Gastrocnemius medialis (tissue), 3 donors: ENCODE data around the genes THBS1, INAFM2, CCDC32 and PPP1R14D.

DNA sequence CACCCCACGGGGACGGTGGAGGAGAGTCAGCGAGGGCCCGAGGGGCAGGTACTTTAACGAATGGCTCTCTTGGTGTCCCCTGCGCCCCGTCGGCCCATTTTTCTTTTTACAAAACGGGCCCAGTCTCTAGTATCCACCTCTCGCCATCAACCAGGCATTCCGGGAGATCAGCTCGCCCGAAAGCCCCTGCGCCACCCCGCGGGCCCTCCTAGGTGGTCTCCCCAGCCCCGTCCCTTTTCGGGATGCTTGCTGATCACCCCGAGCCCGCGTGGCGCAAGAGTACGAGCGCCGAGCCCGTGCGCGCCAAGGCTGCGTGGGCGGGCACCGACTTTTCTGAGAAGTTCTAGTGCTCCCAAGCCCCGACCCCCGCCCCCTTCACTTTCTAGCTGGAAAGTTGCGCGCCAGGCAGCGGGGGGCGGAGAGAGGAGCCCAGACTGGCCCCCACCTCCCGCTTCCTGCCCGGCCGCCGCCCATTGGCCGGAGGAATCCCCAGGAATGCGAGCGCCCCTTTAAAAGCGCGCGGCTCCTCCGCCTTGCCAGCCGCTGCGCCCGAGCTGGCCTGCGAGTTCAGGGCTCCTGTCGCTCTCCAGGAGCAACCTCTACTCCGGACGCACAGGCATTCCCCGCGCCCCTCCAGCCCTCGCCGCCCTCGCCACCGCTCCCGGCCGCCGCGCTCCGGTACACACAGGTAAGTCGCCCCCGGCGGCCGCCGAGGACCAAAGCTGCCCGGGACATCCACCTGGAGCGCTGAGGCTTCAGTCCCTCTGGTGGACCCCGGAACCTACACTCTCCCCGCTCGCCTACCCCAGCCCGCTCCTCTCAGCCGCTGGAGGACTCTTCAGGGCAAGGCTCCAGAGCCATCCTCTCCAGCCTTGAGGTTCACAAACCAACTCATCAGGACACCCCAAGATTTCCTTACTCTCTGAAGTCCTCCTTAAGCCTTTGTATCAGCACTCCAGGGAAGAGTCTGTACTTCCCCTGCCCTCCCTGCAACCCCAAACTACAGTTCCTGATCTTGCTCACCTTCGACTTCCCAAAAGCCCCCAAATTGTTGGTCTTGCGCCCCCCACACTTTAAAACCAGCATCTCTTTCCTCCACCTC lies at the start of gene THBS1:
Gene THBS1 (plus strand): TSS at position 539 of the 1,102 bp plus-strand sequence.
- PRO-cap = bidirectional peak, plus-strand start at position 544 of the sequence, minus-strand start at position 345 of the sequence
- RAMPAGE, long total RNA, 3 experiments = start-site peak on the plus strand in 3 of 3 experiments, centred at positions 463 to 657 of the sequence, 5 to 69 reads per replicate

DNA sequence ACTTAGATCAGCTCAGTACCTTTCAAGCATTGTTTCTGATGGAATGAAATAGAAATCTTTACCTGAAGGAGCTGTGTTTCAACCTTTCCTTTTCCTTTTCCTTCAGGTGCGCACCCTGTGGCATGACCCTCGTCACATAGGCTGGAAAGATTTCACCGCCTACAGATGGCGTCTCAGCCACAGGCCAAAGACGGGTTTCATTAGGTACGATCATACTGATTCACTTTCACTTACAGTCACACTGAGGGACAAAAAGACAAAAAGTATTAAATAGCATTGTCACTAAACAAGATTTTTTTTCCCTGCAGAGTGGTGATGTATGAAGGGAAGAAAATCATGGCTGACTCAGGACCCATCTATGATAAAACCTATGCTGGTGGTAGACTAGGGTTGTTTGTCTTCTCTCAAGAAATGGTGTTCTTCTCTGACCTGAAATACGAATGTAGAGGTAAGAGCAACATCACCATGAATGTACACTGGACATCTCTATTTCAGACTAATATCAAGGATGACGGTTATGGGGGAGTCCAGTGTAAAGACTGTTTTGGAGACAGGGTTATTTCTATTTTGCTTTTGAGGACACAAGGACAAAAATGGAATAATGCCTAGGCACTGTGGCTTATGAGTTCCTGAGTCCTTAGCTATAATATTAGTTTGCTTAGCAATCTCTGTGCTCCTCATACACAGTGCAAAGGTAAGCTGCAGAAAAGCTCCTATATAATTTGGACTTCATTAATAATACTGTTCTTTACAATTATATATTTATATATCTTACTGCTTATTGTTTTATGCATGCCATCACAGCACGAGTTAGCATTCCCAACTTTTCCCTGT lies 13.3 kb downstream of the THBS1 start:
- PRO-cap = no peak
- RAMPAGE, long total RNA, 3 experiments = no peak in any of the 3 experiments

GRCh38 chr15:39594827-39595285 lies 14.0 kb downstream of the THBS1 start:
- PRO-cap = no peak
- RAMPAGE, long total RNA, 3 experiments = no peak in any of the 3 experiments

DNA sequence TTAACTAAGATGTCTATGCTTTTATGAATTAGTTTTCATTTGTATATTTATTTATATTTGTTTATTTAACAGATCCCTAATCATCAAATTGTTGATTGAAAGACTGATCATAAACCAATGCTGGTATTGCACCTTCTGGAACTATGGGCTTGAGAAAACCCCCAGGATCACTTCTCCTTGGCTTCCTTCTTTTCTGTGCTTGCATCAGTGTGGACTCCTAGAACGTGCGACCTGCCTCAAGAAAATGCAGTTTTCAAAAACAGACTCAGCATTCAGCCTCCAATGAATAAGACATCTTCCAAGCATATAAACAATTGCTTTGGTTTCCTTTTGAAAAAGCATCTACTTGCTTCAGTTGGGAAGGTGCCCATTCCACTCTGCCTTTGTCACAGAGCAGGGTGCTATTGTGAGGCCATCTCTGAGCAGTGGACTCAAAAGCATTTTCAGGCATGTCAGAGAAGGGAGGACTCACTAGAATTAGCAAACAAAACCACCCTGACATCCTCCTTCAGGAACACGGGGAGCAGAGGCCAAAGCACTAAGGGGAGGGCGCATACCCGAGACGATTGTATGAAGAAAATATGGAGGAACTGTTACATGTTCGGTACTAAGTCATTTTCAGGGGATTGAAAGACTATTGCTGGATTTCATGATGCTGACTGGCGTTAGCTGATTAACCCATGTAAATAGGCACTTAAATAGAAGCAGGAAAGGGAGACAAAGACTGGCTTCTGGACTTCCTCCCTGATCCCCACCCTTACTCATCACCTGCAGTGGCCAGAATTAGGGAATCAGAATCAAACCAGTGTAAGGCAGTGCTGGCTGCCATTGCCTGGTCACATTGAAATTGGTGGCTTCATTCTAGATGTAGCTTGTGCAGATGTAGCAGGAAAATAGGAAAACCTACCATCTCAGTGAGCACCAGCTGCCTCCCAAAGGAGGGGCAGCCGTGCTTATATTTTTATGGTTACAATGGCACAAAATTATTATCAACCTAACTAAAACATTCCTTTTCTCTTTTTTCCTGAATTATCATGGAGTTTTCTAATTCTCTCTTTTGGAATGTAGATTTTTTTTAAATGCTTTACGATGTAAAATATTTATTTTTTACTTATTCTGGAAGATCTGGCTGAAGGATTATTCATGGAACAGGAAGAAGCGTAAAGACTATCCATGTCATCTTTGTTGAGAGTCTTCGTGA lies 14.8 kb downstream of the THBS1 start:
- PRO-cap = no peak
- RAMPAGE, long total RNA, 3 experiments = no peak in any of the 3 experiments

GRCh38 chr15:39629820-39630454 lies 49.1 kb downstream of the THBS1 start:
- PRO-cap = no peak
- RAMPAGE, long total RNA, 3 experiments = no peak in any of the 3 experiments

GRCh38 chr15:39735418-39735753 lies 47.3 kb downstream of the FSIP1 start:
- PRO-cap = no peak
- RAMPAGE, long total RNA, 3 experiments = no peak in any of the 3 experiments

- PRO-cap = no peak
- RAMPAGE, long total RNA, 3 experiments = no peak in any of the 3 experiments
These were observed 2.6 kb upstream of the GPR176 start for GRCh38 chr15:39922401-39923252.

- PRO-cap = no peak
- RAMPAGE, long total RNA, 3 experiments = no peak in any of the 3 experiments
These were observed 14.1 kb upstream of the SRP14 start for GRCh38 chr15:40053112-40053433.

DNA sequence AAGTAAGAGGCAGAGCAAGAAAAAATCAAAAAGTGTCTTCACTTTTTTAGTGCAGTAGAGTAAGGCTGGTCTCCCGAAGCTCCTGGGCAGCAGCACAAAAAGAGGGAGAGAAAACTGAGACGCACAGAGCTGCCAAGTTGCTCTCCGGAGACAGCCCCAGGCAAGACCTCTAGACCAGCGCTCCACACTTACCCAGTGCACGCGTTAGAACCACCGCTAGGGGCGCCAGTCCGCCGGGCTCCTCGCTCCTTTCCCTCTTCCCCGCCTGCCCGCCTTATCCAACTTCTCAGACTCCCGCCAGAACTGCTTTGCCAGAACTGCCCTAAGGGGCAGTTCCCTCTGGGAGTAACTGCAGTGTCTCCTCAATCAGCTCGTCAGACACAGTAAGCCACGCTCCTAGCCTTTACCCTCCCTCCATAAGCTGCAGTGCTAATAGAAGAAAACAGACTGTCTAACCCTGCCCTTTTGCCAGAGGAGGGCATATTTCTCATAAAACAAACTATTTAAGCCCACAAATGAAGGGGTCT lies 3.9 kb downstream of the BMF start:
- PRO-cap = unidirectional peak, plus-strand start at position 314 of the sequence
- RAMPAGE, long total RNA, 3 experiments = no peak in any of the 3 experiments

GRCh38 chr15:40105274-40105936 lies 3.3 kb downstream of the BMF start:
- PRO-cap = no peak
- RAMPAGE, long total RNA, 3 experiments = no peak in any of the 3 experiments

DNA sequence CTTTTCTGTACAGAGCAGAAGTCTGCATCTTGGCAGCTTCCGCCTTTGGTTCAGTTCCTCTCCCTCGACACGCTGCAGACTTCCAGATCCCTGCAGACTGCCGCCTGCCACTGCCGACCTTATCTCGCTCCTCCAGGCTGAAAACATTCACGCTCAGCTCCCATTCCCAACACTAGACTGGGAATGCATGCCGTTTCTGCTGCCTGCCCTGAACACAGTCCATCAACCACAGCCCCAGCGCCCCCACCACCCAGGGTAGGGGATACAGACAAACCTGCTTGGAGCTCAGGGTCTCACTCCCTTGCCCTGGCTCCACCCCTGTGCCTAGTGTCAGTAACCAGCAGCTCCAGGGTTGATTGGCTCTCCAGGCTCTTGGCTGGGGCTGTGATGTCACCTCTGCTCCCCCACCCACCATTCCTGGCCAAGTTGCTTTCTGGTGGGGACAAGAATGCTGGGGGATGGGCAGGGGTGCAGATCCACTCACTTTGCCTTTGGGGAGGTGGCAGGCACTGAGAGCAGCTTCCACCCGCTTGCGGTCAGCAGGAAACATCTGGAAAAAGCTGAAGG lies 6.2 kb downstream of the PLCB2 start:
- PRO-cap = no peak
- RAMPAGE, long total RNA, 3 experiments = no peak in any of the 3 experiments

DNA sequence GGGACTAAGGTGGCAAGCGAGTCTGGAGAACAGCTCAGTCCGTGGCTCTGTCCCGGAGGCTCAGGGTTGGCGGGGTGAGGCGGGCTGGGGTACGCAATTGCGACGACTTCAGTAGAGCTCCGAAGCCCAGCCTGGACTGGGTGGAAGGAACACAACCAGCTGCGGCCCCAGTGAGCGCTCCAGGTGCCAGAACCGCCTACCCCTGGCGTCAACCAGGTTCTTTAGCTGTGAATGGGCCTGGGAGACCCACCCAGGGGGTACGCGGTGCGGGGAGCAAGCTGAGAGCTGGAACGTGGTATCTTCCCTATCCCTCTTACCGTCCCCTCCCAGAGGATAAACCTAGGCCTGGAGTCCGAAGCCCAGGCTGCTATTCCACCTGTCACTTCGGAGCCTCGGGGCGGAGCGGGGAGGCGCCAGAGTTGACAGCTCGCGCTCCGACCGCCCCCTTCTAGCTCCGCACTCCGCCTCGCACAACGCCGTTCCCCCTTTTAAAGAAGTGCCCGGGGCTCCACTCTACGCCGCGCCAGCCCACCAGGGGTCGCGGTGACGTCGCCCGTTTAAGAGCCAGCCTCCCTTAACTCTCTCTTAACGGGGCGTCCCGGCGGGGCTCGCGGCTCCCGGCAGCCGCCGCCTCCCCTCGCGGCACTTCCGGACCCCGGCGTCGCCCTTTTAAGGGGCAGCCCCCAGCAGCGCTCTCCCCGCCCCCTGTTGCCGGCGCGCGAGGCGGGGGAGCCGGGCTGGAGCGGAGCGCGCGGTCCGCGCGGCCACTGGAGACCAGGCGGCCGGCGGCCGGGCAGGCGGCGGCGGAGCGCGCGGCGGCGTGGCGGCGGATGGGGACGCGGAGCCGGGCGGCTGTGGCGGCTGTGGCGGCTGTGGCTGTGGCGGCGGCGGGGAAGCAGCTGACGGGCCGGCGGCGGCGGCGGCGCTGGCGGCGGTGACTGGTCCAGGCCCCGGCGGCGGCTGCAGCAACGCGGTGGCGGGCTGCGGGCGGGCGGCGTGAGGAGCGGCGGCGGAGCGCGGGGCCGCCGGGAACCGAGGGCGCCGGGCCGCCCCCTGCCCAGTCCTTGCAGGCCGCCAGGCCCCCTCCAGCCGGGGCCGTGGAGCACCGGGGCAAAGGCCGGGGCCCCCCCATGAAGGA lies at the start of gene INAFM2:
Gene INAFM2 (plus strand): TSS at position 767 of the 1,138 bp plus-strand sequence.
- PRO-cap = bidirectional peak, plus-strand start at position 588 of the sequence, minus-strand start at position 394 of the sequence; bidirectional peak, plus-strand start at position 747 of the sequence, minus-strand start at position 644 of the sequence
- RAMPAGE, long total RNA, 3 experiments = no peak in any of the 3 experiments

DNA sequence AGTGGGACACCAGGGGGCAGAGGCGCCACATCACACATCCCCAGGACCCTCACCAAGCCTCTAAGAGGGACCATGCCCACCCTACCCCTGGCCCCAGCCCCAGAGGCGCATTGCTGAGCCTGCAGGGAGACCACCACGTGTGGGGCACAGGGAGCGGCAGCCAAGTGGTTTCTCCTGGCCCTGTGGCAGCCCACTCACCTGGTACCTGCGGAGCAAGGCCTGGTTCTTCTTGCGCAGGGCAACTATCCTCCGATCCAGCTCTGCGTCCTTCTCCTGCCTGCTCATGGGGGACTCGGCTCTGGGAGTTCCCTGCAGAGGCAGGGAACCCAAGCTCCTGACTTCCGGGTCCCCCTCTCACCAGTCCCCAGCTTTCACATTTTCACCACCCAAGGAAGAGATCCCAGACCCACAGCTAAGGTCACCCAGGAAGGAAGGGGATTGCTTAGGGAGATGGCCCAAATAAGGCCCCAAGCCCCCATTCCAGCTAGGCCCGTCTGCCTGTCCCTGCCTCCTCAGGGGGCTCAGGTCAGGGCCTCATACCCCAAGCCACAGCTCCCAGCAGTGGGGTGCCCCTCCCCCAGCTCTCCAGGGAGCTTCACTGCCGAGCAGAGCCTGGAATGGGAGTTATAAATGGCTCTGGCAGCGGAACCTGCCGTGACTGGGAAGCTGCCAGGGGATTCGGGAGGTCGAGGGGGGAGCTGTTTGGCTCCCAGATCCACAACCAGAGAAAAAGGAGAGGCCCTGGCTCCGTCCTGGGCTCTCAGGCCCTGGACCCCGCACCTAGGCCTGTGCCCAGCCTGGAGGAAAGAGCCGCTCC lies 824 bp downstream of the CCDC9B start:
- PRO-cap = bidirectional peak, plus-strand start at position 677 of the sequence, minus-strand start at position 600 of the sequence
- RAMPAGE, long total RNA, 3 experiments = start-site peak on the minus strand in 3 of 3 experiments, centred at positions 564 to 576 of the sequence, 36 to 56 reads per replicate

- PRO-cap = no peak
- RAMPAGE, long total RNA, 3 experiments = no peak in any of the 3 experiments
These were observed 15.7 kb downstream of the IVD start for GRCh38 chr15:40421170-40421723.

DNA sequence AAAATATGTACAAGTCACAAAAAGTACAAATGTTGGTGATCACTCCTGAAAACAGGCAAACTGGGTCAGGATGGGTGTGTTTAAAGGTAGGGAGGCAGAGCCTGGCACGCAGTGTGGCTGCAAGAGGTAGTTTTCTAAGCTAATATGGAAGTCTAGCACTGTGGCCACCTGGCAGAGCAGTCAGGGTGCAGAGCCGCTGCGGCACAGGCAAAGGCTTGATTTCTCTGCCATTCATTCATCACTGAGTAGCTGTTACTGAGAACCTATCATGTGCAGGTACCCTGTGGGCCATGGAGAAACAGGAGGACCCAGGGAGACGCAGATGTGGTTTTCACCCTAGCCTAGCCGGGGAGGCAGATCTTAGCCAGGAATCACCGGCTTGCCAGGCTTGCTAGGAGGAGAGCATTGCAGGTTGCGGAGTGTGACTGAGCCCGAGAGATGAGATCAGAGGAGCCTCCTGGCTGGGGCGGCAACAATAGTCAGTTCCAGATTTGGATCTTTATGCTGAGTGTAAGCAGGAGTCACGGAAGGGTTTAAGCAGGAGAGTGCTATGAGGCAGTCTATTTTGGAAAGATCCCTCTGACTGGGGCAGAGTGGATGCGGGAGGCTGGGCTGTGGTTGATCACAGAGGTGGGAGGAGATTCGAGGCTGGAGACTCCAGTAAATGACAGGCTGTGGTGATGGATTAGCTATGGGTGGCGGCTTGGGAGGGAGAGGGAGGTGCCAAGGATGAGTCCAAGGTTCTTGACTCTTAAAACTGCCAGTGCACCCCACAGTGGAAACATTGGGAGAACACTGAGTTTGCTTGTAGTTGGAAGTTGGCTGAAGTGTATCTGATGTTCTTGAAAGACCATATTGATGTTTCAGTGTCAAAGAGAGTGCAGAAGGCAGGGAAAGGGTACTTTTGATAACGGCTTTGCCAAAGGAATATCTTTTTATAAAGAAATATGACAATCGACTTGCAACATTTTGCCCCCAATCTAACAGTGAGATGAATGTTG lies 10.5 kb upstream of the BAHD1 start:
- PRO-cap = no peak
- RAMPAGE, long total RNA, 3 experiments = no peak in any of the 3 experiments

GRCh38 chr15:40564222-40565427 lies at the start of gene CCDC32:
TSS of gene CCDC32 (minus strand) at chr15:40565042.
- PRO-cap = bidirectional peak, plus-strand start at chr15:40564642, minus-strand start at chr15:40564610; unidirectional peak, minus-strand start at chr15:40564874; unidirectional peak, minus-strand start at chr15:40564992; unidirectional peak, minus-strand start at chr15:40565116
- RAMPAGE, long total RNA, 3 experiments = start-site peak on the minus strand in 3 of 3 experiments, at chr15:40564992-40565044 at its widest, 156 to 416 reads per replicate

- PRO-cap = no peak
- RAMPAGE, long total RNA, 3 experiments = no peak in any of the 3 experiments
These were observed 769 bp upstream of the GCHFR start for GRCh38 chr15:40762945-40763652.

DNA sequence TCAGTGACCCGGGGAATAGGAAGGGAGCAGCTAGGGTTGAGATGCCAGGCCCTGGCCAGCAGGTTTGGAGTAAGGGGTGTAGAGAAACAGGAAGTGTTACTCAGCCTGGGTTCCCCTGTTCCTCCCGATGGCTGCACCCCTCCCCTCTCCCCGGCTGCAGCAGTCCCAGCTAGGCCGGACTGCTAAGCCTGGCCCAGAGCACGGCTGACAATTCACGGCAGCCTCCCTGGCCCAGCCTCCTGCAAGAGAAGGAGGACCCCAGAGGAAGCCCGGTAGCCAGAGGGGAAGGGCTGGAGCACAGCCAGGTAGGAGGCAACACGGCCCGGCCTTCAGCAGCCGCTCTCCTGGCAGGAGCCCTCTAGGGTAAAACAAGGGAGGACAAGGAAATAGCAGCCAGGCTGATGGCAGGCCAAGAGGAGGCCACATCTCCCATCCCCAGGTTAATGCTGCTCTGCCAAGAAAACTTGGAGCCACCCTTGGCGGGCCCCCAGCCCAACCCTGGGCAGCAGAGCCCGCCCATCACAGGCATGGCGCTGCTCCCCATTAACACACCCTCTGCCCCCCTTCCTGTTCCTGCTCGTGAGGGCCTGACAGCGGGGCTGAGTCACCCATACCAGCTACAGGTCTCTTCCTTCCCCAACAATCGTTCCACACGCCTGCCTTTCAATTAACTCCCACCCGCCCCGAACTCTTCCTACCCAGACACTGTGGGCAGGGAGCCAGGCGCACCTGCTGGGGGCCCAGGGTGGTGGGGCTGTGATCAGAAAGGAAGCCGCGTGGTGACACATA lies 575 bp upstream of the C15orf62 start:
- PRO-cap = no peak
- RAMPAGE, long total RNA, 3 experiments = no peak in any of the 3 experiments

DNA sequence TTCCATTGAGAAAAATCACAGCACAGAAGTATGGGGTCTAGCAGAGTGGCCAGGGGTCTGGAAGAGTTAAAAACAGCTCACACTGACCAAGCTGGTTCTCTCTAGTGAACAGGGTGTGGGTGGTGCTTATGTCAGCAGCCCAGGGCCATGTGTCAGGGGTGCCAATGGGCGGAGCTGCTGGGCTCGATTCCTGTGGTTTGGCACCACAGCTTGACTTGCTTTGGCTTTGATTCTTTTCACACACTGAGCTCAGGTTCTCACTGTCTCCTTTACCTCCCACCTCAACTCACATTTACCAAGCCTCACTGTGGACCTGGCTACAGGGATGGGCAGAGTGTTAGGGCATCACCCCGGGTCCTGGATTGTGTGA lies 7.0 kb downstream of the C15orf62 start:
- PRO-cap = no peak
- RAMPAGE, long total RNA, 3 experiments = no peak in any of the 3 experiments

- PRO-cap = no peak
- RAMPAGE, long total RNA, 3 experiments = no peak in any of the 3 experiments
These were observed at the start of gene PPP1R14D for GRCh38 chr15:40828536-40829536. TSS of gene PPP1R14D (minus strand) at chr15:40828708.